ENCODE results near the genes FMN1 and CHRM5.

- PRO-cap, 3 experiments: peak in 1 of 3 experiments; most common minus-strand start chr15:31263378 (in 1)
- RAMPAGE, long total RNA: no peak
- RRBS, 2 experiments: no CpG with 5 or more reads among the region's 9 CpGs
Measured at GRCh38 chr15:31263291-31263876, 63.3 kb upstream of the KLF13 start.

DNA sequence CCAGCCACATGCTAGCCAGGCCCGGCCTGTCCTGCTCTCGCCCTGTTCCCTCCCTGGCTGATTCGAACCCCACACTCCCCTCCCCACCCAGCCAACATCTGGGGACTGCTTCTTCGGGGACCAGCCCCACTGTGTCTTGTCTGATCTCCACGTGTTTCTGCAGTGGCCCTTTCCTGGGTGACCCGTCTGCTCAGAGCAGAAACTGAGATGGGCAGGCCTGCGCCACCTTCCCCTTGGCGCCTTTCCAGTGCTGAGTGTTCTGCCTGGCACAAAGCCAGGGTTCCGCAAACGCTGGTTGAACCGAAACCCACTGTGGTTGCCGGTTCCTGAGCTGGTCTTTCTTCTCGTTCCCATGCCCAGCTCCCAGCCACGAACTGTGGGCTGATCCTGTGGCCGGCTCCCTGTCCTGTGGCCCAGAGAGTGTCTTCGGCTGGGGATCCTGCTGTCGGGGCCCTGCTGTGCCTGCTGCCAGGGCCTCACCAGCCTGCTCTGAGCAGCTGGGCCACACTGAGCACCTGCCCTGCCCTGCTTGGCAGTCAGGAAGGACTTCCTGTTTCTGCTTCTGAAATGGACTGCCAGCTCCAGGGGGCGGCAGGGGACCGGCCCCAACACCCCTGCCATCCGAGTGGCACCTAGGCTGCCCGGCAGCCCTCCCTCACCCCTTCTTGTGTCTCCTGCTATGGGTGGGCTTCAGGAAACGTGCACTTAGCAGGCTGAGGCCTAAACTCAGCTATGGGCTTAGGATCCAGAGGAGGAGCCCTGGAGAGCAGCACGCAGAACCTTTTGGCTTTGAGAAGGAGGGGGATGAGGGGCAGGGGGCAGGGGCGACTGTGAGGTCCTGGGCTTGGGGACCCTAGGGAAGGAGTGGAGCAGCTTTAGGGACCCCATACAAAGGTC is 62.5 kb upstream of the KLF13 start:
- PRO-cap, 3 experiments: no peak in any of the 3 experiments
- RAMPAGE, long total RNA: no peak
- RRBS, 2 experiments: 12 to 26% methylated on average over 6 to 7 of the region's 24 CpGs

DNA sequence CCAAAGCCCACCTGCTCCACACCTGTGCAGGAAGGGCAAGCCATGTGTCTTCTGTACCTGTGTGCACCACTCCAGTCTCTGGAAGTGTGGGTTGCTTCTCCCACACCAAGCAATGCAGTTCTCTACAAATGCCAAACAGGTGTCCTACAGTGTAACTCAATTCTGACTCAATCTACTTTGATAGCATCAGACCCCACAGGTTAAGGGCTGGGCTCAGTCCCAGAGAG is 28.9 kb upstream of the KLF13 start:
- PRO-cap, 3 experiments: no peak in any of the 3 experiments
- RAMPAGE, long total RNA: no peak

GRCh38 chr15:31306427-31307144 is 20.0 kb upstream of the KLF13 start:
- PRO-cap, 3 experiments: peak in 1 of 3 experiments; most common plus-strand start chr15:31306744 (in 1); most common minus-strand start chr15:31306583 (in 1)
- RAMPAGE, long total RNA: no peak
- RRBS, 2 experiments: 43 to 47% methylated on average over 7 to 11 of the region's 28 CpGs

DNA sequence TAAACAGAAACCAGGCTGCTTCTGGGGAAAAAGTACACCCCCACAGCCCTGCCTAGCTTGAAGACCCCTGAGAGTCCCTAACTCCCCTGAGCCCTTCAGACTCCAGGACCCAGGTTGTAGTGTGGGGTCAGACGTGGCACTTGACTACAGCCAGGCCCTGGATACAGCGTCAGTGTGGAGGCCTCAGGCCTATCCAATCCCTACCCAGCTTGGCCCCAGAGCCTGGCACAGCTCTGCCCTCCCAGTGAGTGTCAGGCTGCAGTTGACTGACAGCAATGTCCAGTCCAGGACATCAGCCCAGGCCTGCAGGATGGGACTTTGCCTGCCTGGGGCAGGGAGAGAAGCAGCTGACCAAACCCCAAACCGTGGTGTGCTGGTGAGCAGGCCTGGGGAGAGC is 27.3 kb downstream of the KLF13 start:
- PRO-cap, 3 experiments: peak in 1 of 3 experiments; most common plus-strand start position 282 of the sequence (in 1); most common minus-strand start position 211 of the sequence (in 1)
- RAMPAGE, long total RNA: no peak
- RRBS, 2 experiments: no CpG with 5 or more reads among the region's 3 CpGs

DNA sequence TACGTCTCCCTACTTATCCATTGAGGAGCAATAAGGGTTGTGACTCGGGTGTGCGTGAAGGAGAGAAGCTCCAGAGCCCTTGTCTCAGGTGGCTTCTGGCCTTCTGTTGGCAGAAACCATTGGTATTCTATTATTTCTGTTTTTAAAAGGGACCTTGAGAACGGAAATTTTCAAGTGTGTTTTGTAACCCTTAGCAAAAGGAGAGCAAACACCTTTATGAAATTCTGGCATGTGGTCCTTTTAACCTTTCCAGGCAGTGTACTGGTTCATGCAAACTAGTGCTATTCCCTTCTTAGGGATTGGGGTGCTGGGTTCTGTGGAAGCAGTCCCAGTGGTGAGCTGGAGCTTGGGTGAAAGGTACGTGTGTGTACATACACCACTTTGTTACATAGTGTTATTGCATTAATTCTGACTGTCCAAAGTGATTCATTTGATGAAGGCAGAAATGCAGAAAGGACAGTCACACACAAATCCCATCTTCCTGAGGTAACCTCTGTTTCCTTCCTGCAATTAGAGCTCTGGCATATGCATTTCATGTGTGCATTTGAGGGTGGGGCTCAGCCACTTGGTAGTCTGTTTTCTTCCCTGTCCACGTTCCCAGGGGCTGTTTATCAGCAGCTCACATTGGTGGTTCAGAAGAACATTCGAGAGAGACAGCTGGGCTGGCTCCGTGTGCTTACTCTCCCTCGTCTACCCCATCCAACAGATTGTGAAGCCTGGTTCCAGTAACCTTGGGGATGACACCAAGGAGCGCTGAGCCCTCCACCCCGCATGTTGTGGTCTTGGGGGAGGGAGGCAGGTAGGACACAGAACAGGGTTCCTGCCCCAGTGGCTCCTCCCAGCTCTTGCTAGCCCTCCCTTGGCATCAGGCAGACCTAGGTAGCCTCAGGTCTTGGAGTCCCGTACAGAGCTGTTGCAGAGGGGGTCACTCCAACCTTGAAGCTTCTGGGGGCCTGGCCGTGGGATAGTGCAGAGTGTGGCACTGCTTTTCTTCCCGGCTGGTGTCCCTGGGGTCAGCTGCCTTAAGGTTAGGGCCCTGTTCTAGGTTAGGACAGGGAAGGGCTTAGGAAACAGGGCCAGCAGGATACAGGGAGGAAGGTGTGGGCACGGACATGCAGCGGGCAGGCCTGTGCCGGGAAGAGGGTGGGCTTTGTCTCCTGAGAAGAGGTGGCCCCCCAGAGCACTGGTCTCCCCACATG is 32.9 kb downstream of the KLF13 start:
- PRO-cap, 3 experiments: no peak in any of the 3 experiments
- RAMPAGE, long total RNA: no peak
- RRBS, 2 experiments: 29% methylated on average over 4 of the region's 17 CpGs; no CpG with 5 or more reads in 1 of the 2 experiments

DNA sequence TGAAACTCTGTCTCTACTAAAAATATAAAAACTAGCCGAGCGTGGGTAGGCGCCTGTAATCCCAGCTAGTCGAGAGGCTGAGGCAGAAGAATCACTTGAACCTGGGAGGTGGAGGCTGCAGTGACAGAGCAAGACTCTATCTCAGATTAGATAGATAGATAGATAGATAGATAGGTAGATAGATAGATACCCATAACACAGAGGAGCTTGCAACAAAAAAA is 41.9 kb downstream of the KLF13 start:
- PRO-cap, 3 experiments: no peak in any of the 3 experiments
- RAMPAGE, long total RNA: no peak
- RRBS, 2 experiments: no CpG with 5 or more reads among the region's 4 CpGs

DNA sequence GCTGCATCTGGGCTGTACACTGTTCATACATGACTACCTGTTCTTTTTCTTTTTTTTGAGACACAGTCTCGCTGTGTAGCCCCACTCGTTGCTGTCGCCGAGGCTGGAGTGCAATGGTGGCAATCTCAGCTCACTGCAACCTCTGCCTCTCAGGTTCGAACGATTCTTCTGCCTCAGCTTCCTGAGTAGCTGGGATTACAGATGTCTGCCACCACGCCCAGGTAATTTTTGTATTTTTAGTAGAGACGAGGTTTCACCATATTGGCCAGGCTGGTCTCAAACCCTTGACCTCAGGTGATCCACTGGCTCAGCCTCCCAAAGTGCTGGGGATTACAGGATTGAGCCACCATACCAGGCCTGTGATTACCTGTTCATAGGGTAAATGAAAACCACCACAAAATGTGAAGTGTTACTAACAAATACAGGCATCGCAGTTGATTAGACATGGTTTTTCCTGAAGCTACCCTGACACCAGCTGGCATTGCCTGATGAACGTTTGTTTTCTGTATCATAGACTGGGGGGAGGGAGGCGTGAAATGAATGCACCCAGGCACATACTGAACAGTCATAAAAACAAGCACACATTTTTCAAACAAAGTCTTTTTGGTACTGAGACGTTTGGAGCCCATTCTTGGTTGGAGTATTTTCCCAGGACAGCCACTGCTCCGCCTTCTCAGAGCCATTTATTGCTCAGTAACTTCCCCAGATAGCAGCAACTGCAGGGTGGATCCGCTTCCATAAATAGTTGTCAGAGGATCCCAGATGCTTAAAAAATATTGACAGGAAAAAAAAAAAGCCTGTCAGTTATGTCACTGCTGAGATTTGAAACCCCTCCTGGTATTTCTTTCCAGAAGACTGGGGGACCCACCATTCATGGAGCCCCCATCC is 52.3 kb downstream of the KLF13 start:
- PRO-cap, 3 experiments: no peak in any of the 3 experiments
- RAMPAGE, long total RNA: no peak
- RRBS, 2 experiments: no CpG with 5 or more reads among the region's 14 CpGs

- PRO-cap, 3 experiments: no peak in any of the 3 experiments
- RAMPAGE, long total RNA: no peak
- RRBS, 2 experiments: no CpG with 5 or more reads among the region's 14 CpGs
Measured at GRCh38 chr15:31486026-31486687, 159.5 kb downstream of the KLF13 start.

GRCh38 chr15:32670100-32670783 is 28.7 kb downstream of the SCG5 start:
- PRO-cap, 3 experiments: no peak in any of the 3 experiments
- RAMPAGE, long total RNA: no peak
- RRBS, 2 experiments: no CpG with 5 or more reads among the region's 4 CpGs

GRCh38 chr15:32861832-32862311 is 144.1 kb downstream of the GREM1 start:
- PRO-cap, 3 experiments: peak in 1 of 3 experiments; most common plus-strand start chr15:32862015 (in 1)
- RAMPAGE, long total RNA: no peak
- RRBS, 2 experiments: 8 to 14% methylated on average over 2 of the region's 17 CpGs

- PRO-cap, 3 experiments: no peak in any of the 3 experiments
- RAMPAGE, long total RNA: no peak
- RRBS, 2 experiments: no CpG with 5 or more reads among the region's 11 CpGs
Measured at GRCh38 chr15:33145214-33146030, 49.1 kb downstream of the FMN1 start.

- PRO-cap, 3 experiments: peak in 3 of 3 experiments; most common plus-strand start chr15:33194956 (in 2); most common minus-strand start chr15:33194743 (in 1)
- RAMPAGE, long total RNA: no peak
- RRBS, 2 experiments: no CpG with 5 or more reads among the region's 50 CpGs
Measured at GRCh38 chr15:33194628-33195641, at the start of gene FMN1. TSS of gene FMN1 (minus strand) at chr15:33194714.

- PRO-cap, 3 experiments: no peak in any of the 3 experiments
- RAMPAGE, long total RNA: no peak
- RRBS, 2 experiments: no CpG with 5 or more reads among the region's 3 CpGs
Measured at GRCh38 chr15:33242018-33242566, 47.6 kb upstream of the FMN1 start.

GRCh38 chr15:33968045-33968602 is at the start of gene CHRM5:
TSS of gene CHRM5 (plus strand) at chr15:33968497.
- PRO-cap, 3 experiments: no peak in any of the 3 experiments
- RAMPAGE, long total RNA: no peak
- RRBS, 2 experiments: no CpG with 5 or more reads among the region's 6 CpGs

DNA sequence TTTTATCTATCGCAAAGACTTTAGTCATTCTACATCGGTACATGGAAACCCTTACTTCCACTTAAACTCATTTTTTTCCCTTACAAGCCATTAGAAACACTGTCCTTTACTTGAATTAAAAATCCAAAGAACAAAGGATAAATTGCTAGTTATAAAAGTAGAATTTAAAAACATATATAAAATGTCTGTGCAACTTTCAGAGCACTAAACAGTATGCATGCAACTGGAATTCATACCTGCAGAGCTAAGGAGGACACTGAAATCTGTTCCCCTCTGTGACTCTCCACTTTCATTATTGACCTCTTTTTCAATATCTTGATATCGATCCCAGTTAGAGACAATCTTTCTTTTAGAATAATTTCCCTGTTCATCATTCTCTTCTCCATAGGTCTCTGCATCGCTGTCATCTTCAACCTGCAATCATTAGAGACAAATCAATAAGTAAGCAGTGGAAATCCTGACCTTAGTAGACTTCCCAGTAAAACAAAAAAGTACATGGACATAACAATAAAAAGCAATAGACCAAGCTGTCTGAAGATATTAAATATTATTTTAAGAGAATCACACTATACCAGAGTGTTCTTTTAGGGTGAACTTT is 34.6 kb downstream of the CHRM5 start:
- PRO-cap, 3 experiments: no peak in any of the 3 experiments
- RAMPAGE, long total RNA: no peak
- RRBS, 2 experiments: no CpG with 5 or more reads among the region's 4 CpGs

GRCh38 chr15:34490272-34490831 is 52.7 kb upstream of the GOLGA8A start:
- PRO-cap, 3 experiments: peak in 1 of 3 experiments; most common minus-strand start chr15:34490741 (in 1)
- RAMPAGE, long total RNA: no peak
- RRBS, 2 experiments: no CpG with 5 or more reads among the region's 42 CpGs

DNA sequence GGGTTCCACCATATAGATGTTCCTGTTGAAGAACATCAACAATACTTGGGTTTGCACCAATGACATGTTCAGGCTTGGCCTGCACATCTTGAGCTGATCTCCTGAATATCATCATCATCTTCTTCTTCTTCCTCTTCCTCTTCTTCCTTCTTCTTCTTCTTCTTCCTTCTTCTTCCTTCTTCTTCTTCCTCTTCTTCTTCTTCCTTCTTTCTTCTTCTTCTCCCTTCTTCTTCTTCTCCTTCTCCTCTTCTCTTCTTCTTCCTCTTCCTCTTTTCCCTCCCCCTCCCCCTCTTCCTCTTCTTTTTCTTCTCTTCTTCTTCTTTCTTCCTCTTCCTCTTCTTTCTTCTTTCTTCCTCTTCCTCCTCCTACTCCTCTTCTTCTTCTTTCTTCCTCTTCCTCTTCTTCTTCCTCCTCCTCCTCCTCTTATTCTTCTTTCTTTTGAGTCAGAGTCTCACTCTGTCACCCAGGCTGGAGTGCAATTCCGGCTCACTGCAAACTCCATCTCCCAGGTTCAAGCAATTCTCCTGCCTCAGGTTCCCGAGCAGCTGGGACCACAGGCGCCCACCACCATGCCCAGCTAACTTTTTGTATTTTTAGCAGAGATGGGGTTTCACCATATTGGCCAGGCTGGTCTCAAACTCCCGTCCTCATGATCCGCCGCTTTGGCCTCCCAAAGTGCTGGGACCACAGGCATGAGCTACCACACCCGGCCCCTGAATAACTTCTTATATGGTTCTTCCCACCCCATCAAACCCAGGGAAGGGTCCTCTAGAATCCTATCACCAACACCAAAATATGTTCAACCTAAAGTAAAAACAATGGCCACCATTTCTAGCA is 198.0 kb upstream of the NANOGP8 start:
- PRO-cap, 3 experiments: no peak in any of the 3 experiments
- RAMPAGE, long total RNA: no peak
- RRBS, 2 experiments: no CpG with 5 or more reads among the region's 7 CpGs

DNA sequence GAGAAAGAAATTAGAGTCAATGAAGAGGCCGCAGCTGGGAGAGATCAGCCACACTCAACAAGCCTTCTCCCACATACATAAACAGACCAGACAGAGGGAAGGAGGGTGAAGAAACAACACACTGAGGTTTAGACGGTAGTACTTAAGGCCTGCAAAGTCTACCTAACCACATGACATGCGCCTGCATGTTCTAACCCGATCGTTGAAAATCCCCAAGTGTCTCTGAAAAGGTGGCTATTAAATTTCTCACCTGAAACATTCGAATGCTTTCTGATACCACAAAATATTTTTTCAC is 110.6 kb upstream of the CDIN1 start:
- PRO-cap, 3 experiments: no peak in any of the 3 experiments
- RAMPAGE, long total RNA: no peak
- RRBS, 2 experiments: no CpG with 5 or more reads among the region's 6 CpGs

DNA sequence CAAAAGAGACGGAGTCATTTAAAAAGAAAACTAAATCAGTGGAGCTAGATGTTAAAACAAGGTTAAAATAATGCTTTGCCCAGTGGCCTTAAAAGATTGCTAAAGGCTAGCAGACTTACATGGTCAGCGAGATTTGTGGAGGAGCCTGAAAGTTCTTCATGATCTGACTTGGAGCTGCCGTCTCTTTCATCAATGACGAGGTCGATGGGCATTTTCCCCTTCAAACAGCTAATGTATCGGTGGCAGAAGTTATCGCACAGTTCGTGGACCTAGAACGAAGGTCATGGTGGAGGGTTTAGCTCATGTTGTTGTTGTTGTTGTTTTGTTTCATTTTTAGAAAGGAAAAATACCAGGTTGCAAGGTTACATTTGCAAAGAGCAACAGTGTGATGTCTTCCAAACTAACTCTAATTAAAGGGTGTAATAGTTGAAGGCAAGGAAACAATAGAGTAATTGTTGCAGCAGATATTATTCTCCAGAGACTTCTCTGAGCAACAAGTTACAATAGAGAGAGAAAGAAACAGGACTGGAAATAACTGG is 6.8 kb downstream of the MEIS2 start:
- PRO-cap, 3 experiments: no peak in any of the 3 experiments
- RAMPAGE, long total RNA: no peak
- RRBS, 2 experiments: no CpG with 5 or more reads among the region's 9 CpGs